WTC11 (cell line): ENCODE measurements around the gene CHRNA1.

GRCh38 chr2:174610572-174611160 lies 13.1 kb upstream of the WIPF1 start:
- PRO-cap = no peak

DNA sequence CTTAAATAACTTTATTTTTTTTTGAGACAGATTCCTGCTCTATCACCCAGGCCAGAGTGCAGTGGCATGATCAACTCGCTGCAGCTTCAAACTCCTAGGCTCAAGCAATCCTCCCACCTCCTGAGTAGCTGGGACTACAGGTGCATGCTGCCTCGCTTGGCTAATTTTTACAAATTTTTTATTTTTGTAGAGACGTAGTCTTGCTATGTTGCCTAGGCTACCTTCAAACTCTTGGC lies 14.2 kb upstream of the WIPF1 start:
- PRO-cap = no peak

- PRO-cap = no peak
These were observed 11.0 kb downstream of the CHRNA1 start for GRCh38 chr2:174753111-174753770.

GRCh38 chr2:174764348-174764690 lies at the start of gene CHRNA1:
Gene CHRNA1 (minus strand): TSS chr2:174764472.
- PRO-cap = no peak

DNA sequence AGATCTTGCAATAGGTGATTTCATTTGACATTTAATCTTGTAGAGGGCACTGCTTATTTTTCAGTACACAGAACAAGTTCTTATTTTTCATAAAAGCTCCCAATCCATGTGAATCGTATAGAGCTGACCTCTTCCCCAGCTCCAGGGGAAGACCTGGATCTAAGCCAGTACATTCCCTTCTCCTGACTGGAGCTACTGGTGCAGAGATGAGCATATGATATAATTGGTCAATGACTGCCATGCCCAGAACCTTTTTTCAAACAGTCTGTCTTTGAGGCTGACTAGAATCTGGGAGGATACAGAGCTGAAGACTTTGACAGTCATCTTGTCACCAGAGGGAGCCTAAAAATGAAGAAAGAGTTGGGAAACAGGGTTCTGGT lies 72.3 kb upstream of the CHRNA1 start:
- PRO-cap = no peak

GRCh38 chr2:175028129-175028611 lies 23.0 kb upstream of the CHN1 start:
- PRO-cap = no peak

DNA sequence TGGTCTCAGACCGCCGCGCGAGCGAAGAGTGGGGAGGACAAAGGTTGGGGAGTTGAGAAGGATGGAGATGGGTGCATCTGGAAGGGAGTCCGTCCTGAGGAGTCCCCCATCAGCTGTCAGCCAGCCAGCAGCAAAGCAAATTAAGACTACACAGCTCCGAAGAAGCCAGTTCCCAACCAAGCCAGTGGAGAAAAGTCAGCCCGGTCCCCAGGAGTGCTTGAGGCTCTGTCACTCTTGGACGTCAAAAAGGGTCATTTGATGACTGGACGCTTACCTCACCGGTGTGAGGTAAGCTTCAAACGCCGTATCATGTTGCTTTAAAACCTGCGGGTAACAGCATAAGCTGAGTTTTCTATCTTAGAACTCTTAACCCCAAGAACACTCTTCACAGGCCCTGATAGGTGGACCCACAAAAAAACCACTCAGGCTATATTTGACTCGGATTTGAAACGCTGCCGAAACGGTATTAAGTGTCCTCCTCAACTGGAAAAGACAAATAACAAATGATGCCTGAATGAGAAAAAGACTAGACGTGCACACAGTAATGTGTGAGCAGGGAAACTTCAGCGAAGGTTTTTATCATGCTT lies 617 bp upstream of the LNPK start:
- PRO-cap = no peak

DNA sequence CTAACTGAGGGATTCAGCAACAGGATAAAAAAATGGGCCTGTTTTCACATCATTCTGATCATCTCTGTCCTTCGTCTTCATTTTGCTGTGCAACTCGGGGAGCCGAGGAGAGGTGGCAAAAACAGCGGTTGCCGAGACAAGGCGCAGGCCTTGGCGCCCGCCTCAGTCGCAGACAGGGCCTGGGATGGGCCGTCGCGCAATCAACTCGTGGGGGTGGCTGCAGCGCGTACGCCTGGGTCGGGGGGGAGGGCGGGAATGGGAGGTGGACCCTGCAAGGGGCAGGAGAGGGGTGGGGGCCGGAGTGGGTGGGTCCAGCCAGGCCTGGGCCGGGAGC lies 322 bp upstream of the HOXD13 start:
- PRO-cap = no peak

GRCh38 chr2:176109110-176110048 lies 2.3 kb downstream of the HOXD11 start:
- PRO-cap = no peak

GRCh38 chr2:176113605-176114467 lies 2.7 kb upstream of the HOXD10 start:
- PRO-cap = no peak

DNA sequence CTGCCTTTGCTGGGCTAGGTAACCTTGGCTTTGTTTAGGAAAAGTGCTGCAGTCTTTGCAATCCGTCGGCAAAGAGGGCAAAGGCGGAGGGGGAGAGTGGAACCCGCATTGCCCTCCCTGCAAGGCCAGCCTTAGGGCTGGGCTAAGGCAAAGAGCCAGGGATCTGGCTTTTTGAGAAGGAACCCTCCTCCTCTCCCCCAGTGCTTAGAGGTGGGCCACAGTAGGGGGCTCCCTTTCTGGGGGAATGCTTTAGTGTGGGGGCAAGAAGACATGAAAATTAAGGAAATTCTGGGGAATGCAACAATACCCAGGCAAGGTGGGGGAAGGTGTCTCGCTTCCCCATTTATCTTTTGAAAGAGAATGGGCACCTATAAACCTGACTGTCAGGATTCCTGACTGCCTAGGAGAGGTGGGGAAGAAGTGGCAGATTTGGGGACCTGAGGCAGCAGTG lies 1.5 kb downstream of the HOXD10 start:
- PRO-cap = no peak

- PRO-cap = no peak
These were observed 3.0 kb downstream of the HOXD8 start for GRCh38 chr2:176132282-176133098.

DNA sequence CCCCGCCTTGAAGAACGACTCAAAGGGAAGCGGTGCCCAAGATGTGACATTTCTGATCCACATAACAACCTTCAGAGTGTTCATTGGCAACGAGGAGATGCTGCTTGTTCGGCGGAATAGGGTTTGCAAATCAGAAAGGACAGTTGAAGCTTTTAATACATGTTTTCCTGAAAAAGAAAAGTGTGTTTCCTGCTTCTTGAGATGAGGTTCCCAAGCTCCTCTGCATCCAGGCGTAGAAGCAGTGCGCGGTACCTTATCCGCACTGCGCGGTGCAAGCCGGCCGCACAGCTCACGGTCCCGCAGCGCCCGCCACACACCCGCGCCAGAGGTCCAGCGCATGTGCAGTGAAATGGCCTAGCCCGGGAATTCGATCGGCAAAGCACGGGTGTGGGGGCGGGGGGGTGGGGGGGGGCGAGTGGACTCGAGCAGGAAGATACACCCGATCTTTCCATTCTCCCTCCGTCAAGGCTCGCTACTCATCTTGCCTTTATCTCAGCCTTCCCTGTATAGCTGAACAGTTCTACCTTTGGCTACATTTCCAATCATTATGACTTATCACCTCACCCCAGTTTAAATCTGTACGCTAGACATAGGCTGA lies 10.1 kb downstream of the HOXD8 start:
- PRO-cap = no peak

DNA sequence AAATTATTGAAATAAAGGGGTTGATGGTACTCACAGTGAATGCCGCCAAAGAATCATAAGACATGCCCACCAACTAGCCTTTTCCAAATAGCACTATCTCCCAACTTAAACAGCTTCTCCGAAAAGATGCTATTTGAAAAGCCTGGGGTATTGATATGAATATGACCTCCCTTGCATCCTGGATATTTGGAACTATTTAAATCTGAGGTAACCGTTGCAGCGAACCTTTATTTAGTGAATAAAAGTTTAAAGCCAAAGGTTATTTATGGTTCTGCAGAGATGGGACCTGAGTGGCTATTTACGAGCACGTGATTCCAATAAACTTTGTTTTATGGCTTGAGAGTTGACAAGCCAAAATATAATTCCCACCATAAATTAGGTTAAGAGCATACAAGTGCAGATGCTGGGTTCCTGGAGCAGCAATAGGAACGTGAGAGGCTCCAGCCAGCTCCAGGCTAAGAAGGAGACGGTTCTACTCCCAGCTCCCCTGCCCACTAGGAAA lies 5.3 kb upstream of the HOXD4 start:
- PRO-cap = no peak

- PRO-cap = no peak
These were observed 3.2 kb upstream of the HOXD4 start for GRCh38 chr2:176147989-176148687.

- PRO-cap = no peak
These were observed 208.1 kb downstream of the MTX2 start for GRCh38 chr2:176477371-176477734.

DNA sequence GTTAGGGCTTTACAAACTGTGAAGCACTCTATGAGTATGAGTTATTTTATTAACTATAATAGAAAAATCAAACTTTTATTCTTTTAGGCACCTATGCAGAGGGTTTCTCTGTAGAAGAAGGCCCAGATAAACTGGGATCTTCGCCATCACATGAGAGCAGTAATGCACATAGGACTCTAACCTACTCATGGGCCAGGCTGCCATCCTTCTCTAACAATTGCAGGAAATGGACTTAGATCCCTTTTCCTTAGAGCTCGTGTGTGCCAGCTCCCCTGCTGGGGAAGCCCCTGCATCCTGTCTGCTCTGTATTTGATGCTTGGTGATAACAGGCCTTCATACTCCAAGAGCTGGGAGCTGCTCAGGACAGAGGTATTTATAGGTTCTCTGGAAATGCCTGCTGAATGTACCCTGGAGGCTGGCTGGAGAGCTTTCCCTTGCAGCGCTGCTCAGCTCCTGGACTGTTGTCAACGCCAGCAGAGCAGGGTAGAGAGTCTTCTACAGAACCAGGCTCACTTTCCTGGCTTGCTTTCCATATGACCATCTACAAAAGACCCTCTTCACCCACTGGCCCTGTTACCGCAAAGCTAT lies 249.6 kb downstream of the MTX2 start:
- PRO-cap = no peak

DNA sequence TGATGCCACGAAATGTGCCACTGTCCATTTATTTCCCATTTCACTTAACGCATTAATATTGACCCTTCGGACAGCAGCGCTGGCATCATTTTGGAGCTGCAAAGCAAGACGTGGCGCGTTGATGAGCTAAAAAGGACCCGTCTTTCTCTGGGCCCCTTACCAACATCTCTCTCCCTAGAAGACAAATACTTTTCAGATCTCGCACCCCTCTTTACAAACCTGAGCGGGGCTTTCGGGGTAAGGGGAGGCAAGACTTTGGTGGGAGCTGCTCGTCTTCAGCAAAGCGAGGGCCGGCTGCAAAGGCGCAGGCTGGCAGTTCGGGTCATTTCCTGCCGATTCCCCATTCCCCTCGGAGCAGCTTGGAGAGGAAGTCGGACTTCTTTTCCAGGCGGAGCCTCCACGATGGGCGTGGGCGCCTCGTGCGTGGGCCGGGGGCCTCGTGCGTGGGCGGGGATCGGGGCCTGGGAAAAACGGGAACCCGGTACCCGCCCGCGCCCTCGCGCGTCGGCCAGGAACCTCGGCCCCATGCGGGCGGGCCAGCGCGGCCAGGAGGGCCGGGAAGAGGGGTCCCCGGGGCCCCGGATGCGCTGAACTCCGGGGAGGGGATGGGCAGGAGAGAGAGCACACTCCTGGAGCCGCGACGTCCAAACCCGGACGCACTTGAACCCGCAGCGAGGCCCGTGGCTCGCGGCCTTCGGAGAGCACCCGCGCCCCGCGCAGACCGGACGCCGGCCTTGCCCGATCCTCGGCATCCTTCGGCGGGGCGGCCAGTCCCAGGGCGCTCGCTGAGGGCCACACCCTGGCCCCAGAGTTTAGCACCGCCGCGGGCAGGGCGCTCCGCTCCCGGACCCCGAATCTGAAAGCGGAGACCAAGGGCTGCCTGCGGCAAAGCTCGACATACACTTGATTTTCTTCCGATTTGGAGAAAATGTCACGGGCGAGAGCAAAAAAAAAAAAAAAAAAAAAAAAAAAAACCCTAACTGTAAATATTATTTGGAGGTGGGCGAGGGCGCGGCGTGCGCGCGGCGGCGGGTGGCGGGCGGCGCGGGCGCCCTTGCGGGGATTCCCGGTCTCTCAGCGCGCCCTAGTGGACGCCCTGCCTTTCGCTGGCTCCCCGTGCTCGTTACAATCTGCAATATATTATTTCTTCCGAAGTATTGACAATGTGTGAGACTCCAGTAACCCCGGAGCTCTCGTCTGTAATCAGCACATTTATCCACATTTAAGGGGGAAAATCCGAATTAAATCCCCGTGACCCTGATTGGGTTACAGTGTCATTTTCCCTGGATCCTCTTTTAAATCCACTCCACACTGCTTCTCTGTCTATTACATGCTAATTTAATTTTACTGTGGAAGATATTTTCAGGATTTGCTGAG lies 368.5 kb downstream of the MTX2 start:
- PRO-cap = unidirectional peak, plus-strand start at position 343 of the sequence; bidirectional peak, plus-strand start at position 624 of the sequence, minus-strand start at position 532 of the sequence; unidirectional peak, minus-strand start at position 736 of the sequence

GRCh38 chr2:176638782-176639091 lies 369.5 kb downstream of the MTX2 start:
- PRO-cap = no peak

DNA sequence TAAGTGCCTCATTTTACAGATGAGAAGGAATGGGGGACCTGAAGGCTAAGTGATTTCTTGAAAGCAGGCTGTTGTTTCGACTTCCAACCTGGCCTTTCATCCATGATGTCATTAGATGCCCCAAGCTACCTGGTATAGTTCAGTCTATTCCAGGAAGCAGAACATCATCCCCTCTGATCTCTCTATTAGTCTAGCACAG lies 386.3 kb upstream of the HNRNPA3 start:
- PRO-cap = no peak